Tibial artery (tissue), 1 donor: ENCODE data around the gene SLC7A10.

DNA sequence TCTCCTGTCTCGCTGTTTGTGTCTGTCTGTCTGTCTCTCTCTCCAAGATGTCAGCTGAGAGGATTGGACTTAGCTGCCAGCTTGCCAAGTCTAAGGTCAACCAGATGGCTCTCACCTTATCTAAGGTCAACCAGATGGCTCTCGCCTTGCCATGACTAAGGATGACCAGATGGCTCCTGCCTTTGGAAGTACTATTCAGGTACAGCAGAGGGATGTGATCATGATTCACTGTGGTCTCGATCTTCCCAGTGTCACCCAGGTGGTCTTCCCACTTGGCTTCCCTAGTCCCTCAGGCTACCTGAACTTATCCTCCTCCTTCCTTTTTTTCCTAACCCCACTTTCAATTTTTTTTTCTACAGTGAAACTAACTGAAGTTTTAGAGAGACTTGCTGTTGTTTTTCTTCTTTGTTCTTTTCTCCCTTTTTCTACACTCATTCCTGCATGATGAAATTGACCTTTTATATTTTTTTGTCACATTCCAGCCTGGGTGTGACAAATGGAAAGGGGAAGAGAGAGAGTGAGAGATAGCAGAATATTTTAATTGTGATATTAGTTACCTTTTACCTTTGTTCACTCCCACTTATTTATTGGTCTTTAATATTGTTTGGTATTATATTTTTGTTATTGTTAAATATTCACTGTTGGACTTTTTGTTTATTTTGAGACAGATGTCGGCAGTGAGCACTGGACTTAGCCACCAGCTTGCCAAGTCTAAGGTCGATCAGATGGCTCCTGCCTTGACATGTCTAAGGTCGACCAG lies 1436.2 kb downstream of the UQCRFS1 start:
- PRO-cap = no peak

GRCh38 chr19:29201422-29201845 lies 11.5 kb downstream of the UQCRFS1 start:
- PRO-cap = no peak

- PRO-cap = no peak
Measured at GRCh38 chr19:29667782-29668592, 2.7 kb downstream of the PLEKHF1 start.

DNA sequence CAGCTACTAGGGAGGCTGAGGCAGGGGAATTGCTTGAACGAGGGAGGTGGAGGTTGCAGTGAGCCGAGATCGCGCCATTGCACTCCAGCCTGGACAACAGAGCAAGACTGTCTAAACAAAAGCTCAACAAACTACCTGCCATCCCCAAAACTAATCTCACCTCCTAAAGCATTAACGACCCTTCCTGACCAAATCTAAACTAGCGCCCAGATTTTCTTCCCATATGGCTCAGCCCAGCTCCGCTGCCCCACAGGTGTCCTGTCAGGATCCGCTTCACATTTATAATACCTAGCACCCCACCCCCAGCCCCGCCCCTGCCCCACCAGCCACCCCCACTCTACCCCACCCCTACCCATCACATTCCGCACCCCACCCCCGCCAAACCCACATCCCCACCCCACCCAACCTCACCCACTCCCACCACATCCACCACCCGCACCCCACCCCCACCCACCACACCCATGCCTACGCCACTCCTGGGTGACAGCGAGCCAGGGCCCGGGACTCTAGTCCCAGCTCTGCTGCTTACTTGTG lies 616 bp downstream of the C19orf12 start:
- PRO-cap = no peak

GRCh38 chr19:29723916-29724750 lies 9.1 kb upstream of the C19orf12 start:
- PRO-cap = no peak

- PRO-cap = no peak
Measured at GRCh38 chr19:29806095-29806801, 5.5 kb upstream of the CCNE1 start.

- PRO-cap = no peak
Measured at GRCh38 chr19:29841707-29842071, 29.9 kb downstream of the CCNE1 start.

DNA sequence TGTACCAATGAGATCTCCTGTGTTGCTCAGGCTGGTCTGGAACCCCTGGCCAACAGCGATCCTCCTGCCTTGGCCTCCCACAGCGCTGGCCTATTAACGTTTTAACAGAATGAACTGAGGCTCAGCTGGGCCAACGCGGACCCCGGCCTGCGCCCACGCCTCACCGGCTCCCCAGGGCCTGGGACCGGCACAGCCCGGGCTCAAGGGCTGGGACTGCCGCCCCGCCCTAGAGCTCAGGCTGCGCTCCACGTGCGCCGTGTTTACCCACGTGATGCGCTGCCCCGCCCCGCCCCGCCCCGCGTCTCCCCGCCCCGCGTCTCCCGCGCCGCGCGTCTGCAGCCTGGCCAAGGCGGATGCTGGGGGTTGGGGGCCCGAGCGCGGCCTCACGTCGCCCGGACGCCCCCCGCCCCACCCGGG lies 32.4 kb downstream of the CCNE1 start:
- PRO-cap = no peak

GRCh38 chr19:30226926-30227579 lies 145.1 kb upstream of the ZNF536 start:
- PRO-cap = bidirectional peak, plus-strand start at chr19:30227360, minus-strand start at chr19:30227221

DNA sequence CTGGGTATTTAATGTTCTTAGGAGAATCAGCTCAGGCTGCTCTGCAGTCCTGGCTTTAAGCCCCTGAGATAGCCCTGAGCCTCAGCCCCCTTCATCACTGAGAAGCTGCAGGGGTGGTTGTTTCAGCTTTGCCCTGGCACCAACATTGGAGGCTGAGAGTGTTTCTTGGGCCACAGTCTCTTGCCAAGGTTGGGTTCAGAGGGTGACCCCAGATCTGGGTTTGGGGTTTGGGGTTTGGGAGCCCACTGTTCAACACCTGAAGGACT lies 66.8 kb upstream of the ZNF536 start:
- PRO-cap = no peak

GRCh38 chr19:30340167-30340511 lies 32.0 kb upstream of the ZNF536 start:
- PRO-cap = no peak

- PRO-cap = no peak
Measured at GRCh38 chr19:30711376-30711777, 339.2 kb downstream of the ZNF536 start.

DNA sequence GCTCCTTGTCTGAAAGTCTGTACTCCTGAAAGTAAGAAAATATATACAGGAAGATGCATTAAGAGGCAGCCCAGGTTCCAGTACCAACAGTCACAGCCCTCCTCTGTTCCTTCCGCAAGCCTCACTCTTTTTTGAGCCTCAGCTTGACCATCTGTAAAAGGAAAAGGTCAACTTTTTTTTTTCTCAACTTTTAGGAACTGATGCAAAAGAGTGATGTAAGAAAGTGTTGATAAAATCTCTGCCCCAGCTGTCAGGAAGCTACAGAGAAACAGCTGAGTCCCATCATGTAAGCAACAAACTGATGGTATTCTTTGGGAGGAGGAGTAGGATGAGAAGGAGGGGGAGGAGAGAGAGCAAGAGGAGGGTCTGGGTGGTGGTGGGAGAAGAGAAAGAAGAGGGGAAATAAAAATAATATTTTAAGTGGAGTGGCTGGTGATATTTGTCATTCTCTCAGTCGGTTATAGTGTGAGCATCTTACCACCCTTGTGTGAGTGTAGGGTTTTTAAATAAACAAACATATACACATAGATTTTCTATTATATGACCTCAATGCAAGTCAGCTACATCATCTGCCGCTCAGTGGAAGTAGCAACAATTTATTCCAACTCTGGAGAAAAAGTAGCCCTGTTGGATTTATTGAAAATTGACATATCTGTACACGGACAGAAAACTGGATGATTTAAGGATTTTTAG lies 234.0 kb upstream of the TSHZ3 start:
- PRO-cap = no peak

DNA sequence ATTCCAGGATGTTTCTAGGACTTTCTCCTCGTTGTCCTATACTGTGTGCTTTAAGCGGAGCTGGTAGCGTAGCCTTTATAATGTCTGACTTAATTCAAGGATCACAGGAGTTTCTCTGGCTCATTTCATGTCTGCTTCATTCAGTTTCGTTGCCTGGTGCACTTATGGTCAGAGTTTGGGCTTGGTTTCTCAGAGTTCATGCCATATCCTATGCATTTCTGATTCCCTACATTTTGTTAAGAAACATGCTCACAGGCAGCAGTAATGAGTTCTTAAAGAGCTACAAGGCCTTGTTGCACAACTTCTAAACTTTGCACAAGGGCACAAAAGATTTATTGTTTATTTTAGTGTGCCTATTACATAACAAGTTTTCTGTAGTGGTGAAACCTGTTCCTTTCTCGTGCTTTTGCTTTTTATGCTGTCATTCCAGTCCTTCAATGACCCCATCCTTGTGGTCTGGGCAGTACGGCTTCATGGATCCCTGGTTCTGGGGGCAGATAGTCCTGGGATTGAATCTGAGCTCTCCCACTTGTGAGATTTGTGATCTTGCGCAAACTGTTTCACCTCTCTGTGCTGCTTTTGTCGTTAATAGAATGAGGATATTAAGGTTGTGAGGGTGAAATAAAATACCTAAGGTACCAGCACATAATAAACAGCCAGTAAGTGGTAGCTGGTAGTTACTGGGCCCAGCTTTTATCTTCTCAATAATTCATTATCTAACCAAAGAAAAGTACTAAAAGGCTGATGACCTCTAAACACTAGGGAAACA lies 17.8 kb downstream of the ZNF507 start:
- PRO-cap = no peak

GRCh38 chr19:32933469-32934399 lies 38.0 kb downstream of the CEP89 start:
- PRO-cap = no peak

DNA sequence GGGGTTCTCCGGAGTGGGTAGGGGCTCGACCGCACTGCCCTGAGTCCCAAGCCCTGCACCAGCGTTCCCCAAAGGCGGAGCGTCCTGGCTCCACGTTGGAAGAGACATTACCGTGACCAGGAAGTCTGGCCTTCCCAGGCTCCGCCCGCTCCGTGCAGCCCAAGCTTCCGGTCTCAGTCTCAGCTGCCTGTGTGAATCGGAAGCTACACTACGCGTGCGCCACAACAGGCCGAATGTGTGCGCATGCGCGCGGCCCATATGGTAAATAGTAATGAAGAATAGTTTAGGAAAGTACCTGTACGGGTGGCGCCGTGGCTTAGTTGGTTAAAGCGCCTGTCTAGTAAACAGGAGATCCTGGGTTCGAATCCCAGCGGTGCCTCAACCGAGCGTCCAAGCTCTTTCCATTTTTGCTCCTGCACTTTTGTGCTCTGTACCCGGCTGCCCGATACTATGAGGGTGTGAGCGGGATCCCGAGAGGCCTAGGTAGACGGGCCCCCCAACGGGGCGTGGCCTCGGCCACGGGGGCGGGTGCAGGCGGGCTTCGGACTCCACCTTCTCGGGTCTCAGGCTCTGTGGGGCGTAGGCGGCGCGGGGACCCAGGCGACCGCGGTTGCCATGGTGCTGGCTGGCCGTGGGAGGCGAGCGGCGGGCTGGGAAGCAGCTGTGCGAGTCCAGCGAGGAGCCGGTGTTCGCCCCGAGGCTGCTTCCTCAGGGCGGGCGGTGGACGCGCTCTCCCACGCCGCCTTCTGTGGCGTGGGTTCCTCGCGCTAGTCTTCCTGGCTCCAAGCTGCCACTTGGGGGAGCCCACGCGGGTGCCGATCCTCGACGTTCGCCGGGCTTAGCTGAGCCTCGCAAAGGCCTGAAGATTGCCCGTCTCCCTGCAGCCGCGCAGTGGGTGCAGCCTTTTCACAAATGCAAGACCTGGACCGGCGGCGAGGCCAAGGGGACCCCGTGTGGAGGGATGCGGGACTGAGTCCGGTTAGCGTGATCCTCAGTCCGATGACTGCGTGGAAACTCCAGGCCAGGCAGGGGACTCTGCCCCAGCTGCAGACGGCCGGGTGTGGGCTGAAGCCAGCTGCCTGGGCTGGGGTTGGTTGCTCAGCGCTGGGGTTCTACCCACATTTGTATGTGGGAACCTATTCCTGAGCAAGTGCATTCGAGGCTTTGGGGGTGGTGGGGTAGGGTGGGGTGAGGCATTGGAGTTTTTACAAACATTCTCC lies 17.0 kb upstream of the LRP3 start:
- PRO-cap = unidirectional peak, minus-strand start at position 154 of the sequence; bidirectional peak, plus-strand start at position 632 of the sequence, minus-strand start at position 452 of the sequence; bidirectional peak, plus-strand start at position 854 of the sequence, minus-strand start at position 748 of the sequence

GRCh38 chr19:33225713-33226077 lies at the start of gene SLC7A10:
Gene SLC7A10, minus strand, starts transcription at chr19:33225850.
- PRO-cap = no peak

DNA sequence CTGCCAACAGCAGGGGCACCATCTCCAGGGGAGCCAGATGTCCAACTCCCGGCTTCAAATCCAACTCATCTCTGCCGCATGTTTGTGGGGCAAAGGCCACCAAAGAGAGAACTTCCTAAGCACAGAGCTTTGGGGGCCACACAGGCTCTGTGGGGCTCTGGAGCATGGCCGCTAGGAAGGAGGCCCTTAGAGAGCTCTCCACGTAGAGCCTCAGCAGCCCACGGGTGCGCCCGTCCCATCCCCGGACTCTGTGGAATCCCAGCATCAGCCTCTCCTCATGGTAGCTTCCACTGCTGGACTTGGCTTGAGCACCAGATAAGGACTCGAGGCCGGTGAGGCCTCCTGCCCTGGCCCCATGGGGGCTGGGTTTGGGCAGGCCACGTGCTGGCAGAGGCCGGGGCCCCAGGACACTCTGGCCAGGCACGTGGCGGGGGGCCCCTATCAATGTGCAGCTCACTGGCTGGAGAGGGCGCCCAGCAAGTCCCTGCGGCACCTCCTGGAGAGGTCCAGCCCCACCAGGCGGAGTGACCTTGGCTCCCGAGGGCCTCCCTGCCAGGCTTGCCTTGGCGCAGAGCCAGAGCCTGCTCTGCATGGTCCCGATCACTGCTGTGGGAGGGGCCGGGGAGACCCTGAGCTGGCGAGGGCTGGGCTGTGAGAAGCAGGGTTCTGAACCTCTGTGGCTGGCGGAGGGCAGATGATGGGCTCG lies 18.8 kb downstream of the CEBPG start:
- PRO-cap = no peak

- PRO-cap = no peak
Measured at GRCh38 chr19:33393374-33394067, 20.0 kb downstream of the CEBPG start.

DNA sequence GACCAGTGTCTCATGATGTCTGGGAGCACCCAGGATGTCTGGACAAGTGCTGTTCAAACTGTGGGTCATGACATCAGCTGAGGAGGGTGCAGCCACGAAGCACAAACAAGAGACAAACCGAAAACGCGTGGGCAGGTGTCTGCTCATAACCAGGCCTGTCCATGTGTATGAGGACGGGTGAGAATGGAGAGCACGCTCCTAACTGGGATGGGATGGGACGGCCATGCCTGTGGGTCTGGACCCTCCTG lies 32.6 kb downstream of the CEBPG start:
- PRO-cap = no peak